Caco-2 (cell line): ENCODE measurements around a stretch of chr10.

DNA sequence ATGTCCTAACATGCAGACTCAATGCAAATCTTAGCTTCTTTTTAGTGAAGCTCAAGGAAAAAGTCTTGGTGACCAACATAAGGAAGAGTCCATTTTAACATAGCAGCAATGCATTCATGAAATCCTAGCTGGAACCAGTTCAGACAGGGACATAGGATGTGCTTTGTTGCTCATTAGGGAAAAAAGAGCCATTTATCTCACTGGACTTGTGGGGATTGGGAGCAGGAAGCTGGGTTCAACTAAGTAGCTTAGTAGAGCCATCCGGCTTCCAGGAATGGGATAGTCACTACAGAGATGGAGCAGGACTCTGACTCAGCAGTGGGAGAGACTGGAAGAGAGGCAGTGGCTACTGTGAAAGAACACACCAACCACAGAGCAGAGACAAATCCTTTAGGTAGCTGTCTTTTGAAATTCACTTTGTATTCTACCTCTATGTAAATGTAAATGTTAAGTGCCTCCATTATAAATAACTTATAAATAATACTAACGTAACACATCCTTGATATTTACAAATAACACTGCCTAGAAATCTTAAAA lies 100.6 kb upstream of the DKK1 start:
- PRO-cap, result no peak
- RRBS, result no CpG with 5 or more reads among the region's 2 CpGs

- PRO-cap, result bidirectional peak, plus-strand start at chr10:52314283, minus-strand start at chr10:52314103
- RRBS, result 4% methylated on average over 14 of the region's 18 CpGs
These were observed 333 bp upstream of the DKK1 start for GRCh38 chr10:52313707-52314188.

DNA sequence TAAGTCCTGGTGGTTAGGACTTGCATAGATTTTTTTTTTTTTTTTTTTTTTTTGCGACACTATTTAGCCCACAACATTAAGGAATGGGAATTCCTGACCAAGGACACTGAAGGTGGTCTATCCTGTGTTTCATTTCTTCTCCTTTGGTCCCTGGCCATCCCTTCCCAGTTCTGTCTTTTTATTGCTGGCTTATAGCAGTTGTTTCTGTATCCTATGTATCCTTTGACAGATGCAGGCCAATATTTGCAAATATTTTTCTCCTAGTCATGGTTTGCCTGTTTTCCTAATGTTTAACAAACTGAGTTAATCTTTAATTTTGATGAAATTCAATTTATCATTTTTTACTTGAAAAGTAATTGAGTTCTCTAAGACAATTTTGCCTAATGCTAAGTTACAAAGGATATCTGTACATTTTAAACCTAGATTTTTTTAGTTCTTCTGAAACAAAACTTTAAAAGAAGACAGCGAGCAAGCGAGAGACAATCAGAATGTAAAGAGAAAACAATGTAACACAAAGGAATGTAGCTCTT lies 9.4 kb downstream of the MBL2 start:
- PRO-cap, result no peak
- RRBS, result no CpG with 5 or more reads among the region's 3 CpGs

- PRO-cap, result no peak
- RRBS, result no CpG with 5 or more reads among the region's 1 CpG
These were observed 573.0 kb upstream of the PCDH15 start for GRCh38 chr10:55373960-55374423.

GRCh38 chr10:55630118-55630883 lies 730.8 kb downstream of the ZWINT start:
- PRO-cap, result no peak
- RRBS, result no CpG with 5 or more reads among the region's 37 CpGs

DNA sequence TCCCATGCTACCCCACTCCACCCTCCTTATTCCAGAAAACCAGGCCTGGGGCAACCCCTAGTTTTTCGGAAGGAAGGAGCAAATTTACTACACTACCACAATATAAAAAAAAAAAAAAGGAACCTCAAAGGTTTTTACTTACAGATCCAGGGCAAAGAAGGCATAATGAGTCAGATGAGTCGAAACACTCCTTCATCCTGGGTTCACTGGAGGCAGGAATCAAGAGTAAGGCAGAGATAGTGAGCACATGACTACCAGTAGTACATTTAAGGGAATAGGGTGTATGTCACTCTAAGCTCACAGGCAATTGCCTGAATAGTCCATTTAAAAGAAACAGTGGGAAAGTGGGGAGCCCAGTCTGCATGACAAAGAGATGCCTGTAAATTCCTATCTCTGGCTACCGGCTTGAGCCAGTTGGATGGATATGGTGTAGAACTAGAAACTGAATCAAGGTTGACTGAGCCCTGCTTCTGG lies 861.4 kb upstream of the ZWINT start:
- PRO-cap, result no peak
- RRBS, result no CpG with 5 or more reads among the region's 3 CpGs

GRCh38 chr10:58268207-58268558 lies 489 bp upstream of the IPMK start:
- PRO-cap, result no peak
- RRBS, result no CpG with 5 or more reads among the region's 13 CpGs

DNA sequence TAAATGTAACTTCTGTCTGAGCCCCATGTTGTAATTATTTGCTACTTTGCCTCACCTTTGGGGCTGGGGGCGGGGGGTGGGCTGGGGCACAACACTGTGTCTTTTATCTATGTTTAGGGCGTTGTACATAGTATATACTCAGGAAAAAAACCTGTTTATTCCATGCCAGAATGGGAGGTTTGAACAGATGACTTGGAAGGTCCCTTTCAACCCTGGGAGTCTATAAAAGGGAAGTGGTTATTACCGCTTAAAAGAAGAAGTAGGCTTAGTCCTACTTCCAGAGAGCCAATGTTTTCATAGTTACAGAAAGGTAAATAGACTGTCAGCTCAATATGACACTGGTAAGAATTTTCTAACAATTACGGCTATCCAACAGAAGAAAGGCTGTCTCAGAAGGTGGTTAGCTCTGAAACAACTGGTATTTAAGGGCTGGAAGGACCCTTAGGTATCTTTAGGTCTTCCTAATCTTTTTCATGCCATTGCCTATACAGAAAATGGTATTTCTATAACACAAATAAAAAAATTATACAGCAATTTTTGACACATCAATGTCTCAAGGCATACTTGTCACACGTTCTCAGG lies 1.1 kb upstream of the TFAM start:
- PRO-cap, result no peak
- RRBS, result no CpG with 5 or more reads among the region's 5 CpGs

DNA sequence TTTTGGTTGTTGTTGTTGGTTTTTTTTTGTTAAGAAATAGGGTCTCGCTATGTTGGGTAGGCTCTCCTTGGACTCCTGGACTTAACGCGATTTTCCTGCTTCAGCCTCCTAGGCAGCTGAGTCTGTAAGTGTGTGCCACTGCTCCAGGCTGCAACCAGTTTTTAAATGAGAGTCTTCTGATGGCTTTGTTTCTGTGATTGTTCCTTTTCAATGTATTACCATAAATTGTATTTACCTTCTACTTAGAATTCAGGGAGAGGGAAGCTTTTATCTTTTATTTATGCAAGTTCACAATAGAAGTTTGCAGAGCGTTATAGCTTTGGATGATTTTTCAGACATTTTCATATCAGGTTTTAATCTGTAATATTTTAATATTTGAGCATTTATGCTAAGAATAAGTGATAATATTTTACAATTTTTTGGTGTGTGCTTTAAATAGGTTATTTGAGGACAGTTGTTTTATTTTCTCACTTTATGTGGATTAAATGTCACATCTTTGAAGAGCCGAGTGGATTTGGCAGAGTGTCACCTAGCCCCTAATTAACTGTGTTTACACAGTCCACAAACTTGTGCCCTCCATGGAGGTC lies 63.0 kb downstream of the BICC1 start:
- PRO-cap, result no peak
- RRBS, result no CpG with 5 or more reads among the region's 5 CpGs

- PRO-cap, result no peak
- RRBS, result no CpG with 5 or more reads among the region's 3 CpGs
These were observed 304.5 kb downstream of the BICC1 start for GRCh38 chr10:58816907-58817867.

DNA sequence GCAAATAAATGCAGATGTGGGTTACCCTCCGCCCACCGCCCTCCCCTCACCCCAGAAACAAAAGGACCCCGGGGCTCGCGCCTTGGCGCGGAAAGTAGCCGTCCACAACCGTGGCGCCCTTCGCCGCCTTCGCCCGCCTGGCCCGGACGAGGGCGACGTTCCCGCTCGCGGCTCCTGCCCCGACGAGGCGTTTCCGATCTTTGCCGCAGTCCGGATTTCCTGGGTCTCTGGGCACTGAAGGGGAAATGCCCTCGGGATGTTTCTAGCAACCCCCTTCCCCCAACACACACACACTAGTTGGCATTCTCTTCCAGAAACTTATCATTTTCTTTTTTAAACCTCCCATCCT lies 608 bp downstream of the PHYHIPL start:
- PRO-cap, result bidirectional peak, plus-strand start at position 111 of the sequence, minus-strand start at position 202 of the sequence
- RRBS, result 2% methylated on average over 26 of the region's 28 CpGs

GRCh38 chr10:59177426-59177770 lies 955 bp downstream of the PHYHIPL start:
- PRO-cap, result no peak
- RRBS, result no CpG with 5 or more reads among the region's 8 CpGs

- PRO-cap, result no peak
- RRBS, result no CpG with 5 or more reads among the region's 6 CpGs
These were observed 1.7 kb downstream of the FAM13C start for GRCh38 chr10:59360670-59361109.

GRCh38 chr10:59708702-59709194 lies 902 bp downstream of the SLC16A9 start:
- PRO-cap, result no peak
- RRBS, result 13% methylated on average over 20 of the region's 30 CpGs

DNA sequence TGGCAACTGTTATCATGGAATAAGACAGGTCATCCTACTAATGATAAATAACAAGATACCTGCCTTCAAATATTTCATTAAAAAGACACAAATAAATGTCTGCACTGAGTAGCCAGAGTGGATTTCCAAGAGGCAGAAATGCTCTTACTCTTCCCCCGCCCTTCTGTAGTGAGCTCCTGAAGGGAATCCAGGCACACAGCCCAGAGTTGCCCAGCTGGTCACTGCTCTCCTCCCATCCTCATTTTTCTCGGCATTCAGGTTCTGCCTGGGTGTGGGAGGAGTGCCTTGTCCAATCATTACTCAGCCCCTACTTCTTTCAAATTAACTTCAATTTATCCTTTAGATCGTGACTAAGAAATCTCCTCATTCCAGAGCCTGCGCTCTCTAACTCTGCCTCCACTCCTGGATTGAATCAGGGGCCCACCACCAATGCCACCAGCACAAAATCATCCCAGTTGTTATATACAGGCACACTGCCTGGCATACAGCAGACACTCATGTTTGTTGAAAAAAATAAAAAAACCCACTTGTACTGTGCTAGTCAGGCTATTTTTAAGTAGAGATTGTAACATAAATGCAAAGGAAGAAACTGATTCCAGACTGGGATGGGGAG lies 12.2 kb downstream of the CCDC6 start:
- PRO-cap, result no peak
- RRBS, result no CpG with 5 or more reads among the region's 4 CpGs

DNA sequence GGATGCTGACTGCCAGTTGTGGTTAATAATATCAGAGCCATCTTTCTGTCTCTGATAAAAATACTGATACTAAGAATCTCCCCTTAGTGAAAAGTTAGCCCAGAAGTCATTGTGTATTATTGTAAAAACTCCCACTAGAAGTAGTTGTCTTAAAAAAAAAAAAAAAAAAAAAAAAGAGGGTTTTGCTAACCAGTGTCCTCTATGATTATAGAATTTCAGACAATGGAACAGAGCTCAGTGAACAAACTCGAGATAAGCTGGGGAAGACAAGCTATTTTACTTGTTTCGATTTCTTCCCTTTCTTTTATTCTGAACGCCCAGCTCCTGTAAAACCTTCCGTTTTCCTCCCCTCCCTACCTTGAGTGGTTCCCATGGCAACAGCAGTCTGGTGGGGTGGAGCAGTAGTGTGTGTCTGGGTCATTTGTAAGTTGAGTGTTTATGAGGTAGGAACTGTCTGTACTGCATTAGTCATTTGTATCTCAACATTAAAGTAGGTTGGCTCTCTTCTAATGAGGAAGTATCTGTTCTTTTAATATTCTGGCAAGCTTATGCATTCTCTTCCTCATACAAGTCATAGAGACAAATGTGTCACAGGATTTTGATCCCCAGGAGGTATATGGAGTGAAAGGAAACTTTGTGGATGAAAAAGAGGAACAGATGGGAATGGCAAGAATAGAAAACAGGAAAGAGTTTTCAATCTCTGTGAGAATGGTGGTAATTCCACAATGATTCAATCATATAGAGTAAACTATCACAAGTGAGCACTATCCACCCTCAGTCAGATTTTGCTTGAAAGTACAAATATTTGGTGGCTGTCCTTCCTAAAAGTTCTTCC lies 85.3 kb upstream of the CCDC6 start:
- PRO-cap, result no peak
- RRBS, result no CpG with 5 or more reads among the region's 4 CpGs

DNA sequence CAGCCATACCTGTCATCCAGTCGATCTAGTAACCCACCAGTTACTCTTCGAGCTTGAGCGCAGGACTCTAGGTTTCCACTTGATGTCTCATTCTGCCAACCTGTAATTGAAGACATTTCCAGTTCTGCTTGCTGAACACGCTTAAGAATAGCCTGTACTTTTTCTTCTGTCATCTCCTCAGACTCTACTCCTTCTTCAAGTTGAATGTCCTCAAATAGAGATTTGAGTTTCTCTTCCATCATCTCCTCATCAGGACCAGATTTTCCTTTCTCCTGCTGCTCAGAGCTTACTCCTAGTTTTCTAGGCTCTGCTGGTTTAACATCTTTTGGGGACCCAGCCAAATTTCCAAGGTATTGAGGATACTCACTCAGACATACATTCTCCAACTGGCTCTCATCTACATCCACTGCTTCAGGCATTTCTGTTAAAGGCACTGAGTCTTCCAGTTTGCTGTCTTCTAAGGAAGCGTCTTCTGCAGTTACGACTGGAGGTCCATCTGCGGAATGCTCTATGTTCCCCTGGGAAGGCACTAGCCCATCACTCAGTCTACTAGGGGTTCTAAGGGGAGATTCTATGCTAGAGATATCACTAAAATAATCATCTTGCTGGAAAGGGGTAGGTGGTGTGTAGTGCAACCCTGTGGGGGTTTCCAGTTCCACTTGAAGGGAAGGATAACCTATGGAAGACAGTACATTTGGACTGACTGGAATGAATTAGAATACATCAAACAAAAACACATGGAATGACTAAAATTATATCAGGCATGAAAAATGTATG lies 153.2 kb upstream of the CCDC6 start:
- PRO-cap, result no peak
- RRBS, result no CpG with 5 or more reads among the region's 7 CpGs

DNA sequence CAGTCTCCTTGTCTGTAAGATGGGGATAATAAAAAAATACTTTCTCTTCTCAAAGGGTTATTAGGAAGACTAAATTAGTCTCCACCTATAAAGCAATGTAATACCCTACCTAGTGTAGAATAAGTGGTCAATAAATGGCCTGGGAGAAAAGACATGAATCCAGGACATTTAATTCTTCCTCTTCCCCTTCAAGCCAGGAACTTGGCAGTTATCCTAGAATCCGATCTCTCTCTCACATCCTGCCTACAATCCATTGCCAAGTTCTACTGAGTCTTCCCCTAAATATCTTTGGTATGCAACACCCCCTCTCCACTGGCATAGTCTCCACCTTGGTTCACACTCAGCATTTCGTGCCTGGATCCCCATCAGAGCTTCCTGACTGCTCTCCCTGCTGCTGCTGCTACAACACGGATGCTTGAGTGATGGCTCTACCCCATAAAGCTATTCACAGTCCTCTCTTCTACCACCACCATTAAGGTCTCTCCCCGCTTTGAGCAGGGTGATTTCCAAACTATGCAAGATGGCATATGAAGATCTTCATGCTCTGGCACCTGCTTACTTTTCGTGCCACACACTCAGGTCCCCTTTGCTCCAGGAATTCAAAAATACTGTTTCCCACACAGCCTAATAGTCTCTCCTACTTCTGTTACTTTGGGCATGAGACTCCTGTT lies 4.9 kb downstream of the ANK3 start:
- PRO-cap, result no peak
- RRBS, result no CpG with 5 or more reads among the region's 5 CpGs

GRCh38 chr10:60727957-60728751 lies 50.1 kb upstream of the CDK1 start:
- PRO-cap, result no peak
- RRBS, result no CpG with 5 or more reads among the region's 10 CpGs

DNA sequence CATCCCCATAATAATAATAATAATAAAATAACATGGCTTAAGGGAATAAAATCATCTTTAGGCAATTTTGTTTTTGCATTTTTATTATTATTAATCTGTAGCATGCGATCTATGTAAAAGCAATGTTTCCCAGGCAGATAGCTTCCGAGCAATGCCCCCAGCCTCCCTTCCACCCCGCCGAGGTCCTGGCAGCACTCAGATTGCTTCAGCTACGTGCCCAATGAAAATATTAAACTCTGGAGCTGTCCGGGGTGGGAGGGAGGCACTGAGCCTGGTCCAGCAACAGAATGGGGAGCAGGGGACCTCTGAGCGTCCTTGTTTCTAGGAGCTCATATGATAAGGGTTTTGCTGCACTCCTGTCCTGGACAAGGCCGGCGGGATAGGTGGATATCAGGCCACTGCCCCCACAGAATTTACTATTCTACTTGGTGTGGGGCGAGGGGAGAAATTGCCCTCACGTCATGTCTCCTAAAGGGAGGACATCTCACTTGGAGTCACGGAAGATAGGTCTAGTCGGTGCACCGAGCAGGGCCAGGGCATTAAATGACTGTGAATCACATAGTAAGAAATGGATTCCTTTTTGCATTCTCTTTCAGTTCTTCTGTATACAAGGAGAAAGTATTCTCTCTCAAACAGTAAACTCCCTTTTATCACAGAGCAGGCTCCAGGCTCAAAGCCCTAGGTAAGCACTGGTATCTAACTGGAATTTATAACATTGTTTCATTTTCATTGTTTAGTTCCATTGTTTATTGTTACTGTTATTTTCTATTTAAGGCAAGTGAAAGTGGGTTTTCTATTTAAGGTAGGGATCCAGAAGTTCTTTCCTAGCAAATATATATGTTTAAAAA lies 44.3 kb upstream of the CDK1 start:
- PRO-cap, result no peak
- RRBS, result no CpG with 5 or more reads among the region's 14 CpGs